Type B pancreatic cell (in vitro differentiated cells): Measurements from ENCODE around the genes DOCK10 and RHBDD1.

GRCh38 chr2:223056651-223057435 is 4.9 kb downstream of the KCNE4 start:
- PRO-cap, result no peak

- PRO-cap, result no peak
Measured at GRCh38 chr2:223725369-223725887, 112.0 kb downstream of the AP1S3 start.

- PRO-cap, result no peak
Measured at GRCh38 chr2:224221580-224221905, 180.4 kb downstream of the FAM124B start.

GRCh38 chr2:224519884-224520858 is 65.0 kb downstream of the CUL3 start:
- PRO-cap, result no peak

DNA sequence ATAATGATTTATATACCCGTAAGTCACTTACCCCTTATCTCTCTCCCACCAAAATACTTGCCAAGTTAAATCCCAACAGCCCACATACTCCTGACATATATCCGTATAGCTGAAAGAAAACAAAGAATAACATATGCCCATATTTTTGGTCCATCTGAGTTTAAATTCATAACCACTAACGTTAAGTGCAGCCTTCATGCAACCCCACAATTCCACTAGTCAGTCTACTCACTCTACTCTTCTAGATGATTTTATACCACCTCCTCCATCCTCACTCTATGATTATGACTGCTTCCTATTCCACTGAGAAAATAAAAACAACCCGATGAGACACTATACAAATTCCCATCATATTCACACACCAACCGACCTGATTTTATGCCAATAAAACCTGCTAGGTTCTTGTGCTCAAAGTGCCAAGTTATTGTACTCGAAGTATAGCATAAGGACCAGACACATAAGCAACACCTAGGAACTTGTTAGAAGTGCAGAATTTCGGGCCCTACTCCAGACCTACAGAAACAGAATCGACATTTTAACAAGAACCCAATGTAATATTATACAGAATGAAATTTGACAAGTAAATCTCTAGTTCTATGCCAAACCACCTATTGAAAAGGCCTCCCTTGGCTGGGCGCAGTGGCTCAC is 26.9 kb downstream of the CUL3 start:
- PRO-cap, result no peak

DNA sequence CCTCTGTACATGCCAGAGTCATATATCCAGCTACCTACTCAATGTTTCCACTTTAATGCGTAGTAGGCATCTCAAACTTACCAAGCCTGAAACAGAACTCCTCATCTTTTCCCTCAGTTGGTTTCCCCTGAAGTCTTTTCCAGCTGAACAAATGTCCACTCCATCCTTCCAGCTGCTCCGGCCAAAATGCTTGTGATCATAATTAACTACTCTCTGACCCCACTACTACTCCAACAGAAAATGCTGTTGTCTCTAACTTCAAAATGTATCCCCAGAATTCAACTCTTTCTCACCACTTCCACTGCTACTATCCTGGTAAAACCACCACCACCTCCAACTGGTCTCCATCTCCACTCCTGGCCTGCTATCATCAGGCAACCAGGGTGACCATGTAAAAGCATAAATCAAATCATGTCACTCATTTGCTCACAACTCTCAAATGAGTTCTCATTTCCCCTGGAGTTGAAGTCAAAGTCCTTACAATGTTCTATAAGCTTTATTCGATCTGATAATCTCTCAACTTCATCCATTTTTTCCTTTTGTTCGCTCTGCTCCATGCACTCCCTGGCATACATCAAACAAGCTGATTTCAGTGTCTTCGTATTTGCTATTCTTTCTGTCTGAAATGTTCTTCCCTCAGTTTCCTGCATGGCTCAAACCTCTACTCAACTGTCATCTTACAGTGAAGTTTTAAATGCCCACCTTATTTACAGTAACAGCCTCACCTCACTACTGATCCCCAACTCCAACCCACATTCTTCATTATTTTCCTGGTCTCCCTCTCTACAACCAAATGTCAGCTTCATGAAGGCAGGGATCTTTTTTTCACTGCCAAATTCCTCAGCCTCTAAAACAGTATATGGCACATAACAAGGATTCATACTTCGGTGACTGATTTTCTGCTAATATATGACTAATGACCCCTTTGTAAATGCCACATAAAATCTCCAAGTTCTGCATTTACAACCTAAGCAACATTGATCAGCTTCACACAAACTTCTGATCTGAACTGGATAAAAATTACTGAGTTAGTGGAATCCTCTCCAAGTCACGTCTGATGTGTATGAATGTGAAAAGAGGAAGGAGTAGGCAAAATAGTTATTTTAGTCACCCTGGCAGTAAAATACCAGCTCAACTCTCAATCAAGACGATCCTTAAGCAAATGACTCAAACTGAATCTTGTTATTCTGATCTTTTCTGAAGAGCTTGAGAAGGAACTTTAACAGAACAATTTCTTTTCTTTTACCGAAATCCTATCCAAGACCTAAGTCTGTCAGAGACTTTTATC is 24.4 kb downstream of the CUL3 start:
- PRO-cap, result no peak

DNA sequence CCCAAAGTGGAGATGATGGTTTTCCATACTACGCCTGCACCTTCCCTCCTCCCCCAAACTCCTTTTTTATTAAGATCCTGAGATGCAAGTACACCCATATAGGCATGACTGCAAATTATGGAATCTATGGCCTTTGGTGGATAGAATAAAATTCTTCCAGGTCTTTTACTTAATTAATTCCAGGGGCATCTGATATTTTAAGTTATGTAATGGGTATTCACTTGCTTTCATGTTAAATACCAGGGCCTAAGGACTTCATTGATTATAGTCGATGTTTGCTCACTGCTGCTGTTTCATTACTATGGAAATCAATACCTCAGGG is 66.0 kb upstream of the CCDC195 start:
- PRO-cap, result no peak

- PRO-cap, result no peak
Measured at GRCh38 chr2:224935793-224936133, 106.5 kb downstream of the DOCK10 start.

DNA sequence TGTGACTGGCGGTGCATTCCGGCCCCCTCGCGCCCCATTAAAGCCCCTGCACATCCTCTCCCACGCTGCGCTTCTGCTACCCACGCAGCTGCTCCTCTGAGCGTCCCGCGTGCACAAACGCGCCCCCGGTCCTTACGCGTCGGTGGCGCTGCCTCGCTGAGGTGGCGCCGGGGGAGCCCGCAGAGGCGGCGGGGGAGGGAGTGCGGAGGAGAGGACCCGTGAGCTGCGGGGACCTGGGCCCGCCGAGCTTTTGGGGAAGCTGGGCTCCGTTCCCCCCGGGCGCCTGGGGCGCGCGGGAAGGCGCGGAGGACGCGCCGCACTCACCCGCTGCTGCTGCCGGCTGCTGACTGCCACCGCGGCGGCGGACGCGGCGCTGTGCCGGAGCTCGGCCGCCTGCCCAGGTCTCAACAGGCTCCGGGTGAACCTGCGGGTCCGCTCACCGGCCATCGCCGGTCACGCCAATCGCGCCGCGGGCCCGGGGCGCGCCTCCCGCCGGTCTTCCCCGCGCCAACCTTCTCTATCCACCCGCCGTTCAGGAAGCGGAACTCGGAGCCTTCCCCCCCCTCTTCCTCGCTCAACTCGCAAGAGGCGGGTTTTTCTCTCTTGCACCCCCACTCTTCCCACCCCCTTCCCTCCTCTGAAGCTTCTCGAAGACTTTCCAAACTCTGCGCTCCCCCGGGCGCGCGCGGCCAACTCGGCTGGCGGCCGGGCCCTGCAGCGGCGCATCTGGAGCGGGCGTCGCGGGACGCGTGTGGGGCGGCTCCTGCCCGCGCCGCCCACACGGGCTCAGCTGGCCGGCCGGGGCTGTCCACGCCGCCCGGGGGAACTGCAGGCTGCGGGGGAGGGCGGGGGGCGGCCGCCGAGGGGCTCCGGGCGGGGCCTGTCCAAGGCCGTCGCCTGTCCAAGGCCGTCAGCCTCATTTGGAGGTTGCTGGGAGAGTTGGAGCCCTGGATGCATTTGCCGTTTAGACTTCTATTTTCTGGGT is at the start of gene DOCK10:
Gene DOCK10 (minus strand): TSS at position 541 of the 985 bp plus-strand sequence.
- PRO-cap, result no peak

- PRO-cap, result no peak
Measured at GRCh38 chr2:225052666-225053041, 10.4 kb upstream of the DOCK10 start.

- PRO-cap, result no peak
Measured at GRCh38 chr2:226151058-226151612, 648.5 kb downstream of the IRS1 start.

GRCh38 chr2:226185094-226185814 is 614.4 kb downstream of the IRS1 start:
- PRO-cap, result no peak

- PRO-cap, result no peak
Measured at GRCh38 chr2:226411643-226412301, 387.8 kb downstream of the IRS1 start.

- PRO-cap, result no peak
Measured at GRCh38 chr2:226483837-226484245, 315.8 kb downstream of the IRS1 start.

GRCh38 chr2:226508724-226509074 is 290.9 kb downstream of the IRS1 start:
- PRO-cap, result no peak

DNA sequence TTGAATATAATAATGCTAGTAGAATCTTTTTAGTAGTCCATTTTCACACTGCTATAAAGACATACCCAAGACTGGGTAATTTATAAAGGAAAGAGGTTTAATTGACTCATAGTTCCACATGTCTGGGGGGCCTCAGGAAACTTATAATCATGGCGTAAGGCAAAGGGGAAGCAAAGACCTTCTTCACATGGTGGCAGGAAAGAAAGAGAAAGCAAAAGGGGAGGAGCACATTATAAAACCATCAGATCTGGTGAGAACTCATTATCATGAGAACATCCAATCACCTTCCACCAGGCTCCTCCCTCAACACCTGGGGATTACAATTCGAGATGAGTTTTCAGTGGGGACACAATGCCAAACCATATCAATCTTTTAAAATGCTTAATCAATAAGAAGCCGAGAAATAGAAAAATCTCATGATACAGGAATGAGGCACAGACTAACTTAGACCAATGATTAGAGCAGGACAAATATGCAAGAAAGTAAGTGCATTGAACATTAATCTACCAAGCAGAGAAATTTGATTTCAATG is 259.4 kb downstream of the IRS1 start:
- PRO-cap, result no peak

DNA sequence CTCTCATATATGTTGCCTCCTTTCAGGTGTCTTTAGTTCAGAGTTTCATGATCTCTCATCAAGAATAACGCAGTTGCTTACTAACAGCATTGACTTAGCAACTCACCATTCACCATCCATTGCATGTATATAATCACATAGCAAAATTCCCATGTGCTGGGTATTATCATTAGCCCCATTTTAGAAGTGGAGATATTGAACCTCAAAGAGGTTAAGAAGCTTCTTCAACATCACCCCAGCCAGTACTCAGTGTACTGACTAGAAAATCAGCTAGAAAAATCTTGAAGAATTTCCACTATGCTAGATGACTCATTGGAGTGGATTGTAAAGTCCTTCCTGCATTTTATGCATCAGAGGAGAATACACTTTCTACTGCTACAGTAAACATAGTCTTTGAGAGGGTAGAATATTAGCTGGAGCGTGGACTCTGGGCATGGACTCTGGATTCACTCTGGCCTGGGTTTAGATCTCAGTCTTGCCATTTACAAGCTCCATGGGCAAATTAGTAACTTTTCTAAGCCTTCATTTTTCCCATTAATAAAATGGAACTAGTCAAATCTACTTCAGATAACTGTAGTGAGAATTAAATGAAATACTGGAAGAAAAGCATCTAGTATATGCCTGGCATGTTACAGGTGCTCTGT is 216.0 kb downstream of the IRS1 start:
- PRO-cap, result no peak

DNA sequence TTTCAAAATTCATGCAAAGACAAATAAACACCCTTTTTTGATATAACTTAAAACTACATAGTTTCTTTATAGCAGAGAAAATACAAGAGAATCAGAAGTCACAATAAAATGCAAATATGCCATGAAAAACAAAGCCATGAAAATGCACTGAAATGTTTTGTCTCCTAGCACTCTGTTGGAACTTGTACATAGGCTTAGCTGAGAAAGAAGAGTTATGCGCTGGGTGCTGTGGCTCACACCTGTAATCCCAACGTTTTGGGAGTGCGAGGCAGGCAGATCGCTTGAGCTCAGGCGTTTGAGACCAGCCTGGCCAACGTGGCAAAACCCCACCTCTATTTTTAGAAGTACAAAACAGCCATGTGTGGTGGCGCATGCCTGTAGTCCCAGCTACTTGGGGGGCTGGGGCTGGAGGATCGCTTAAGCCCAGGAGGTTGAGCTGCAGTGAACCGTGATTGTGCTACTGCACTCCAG is 39.9 kb downstream of the IRS1 start:
- PRO-cap, result no peak

DNA sequence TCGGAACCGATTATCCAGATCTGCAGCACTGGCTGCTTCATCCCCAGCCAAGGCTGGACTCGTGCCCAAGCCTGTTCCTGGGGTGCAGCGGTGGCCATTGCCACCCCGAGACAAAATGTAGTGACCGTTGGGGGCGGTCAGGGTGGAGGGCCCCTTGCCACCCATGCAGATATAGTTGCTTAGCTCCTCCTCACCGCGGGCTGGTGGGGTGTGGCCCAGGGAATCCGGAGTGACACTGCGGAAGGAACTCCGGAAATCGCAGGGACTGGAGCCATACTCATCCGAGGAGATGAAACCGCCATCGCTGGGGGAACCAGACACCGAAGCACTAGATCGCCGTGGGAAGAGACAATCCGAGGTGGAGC is 2.5 kb downstream of the IRS1 start:
- PRO-cap, result no peak

- PRO-cap, result bidirectional peak, plus-strand start at chr2:226836108, minus-strand start at chr2:226835894
Measured at GRCh38 chr2:226835245-226836236, at the start of gene RHBDD1. Gene RHBDD1 (plus strand): TSS chr2:226836054.